ENCODE measurements around a stretch of chr11.

DNA sequence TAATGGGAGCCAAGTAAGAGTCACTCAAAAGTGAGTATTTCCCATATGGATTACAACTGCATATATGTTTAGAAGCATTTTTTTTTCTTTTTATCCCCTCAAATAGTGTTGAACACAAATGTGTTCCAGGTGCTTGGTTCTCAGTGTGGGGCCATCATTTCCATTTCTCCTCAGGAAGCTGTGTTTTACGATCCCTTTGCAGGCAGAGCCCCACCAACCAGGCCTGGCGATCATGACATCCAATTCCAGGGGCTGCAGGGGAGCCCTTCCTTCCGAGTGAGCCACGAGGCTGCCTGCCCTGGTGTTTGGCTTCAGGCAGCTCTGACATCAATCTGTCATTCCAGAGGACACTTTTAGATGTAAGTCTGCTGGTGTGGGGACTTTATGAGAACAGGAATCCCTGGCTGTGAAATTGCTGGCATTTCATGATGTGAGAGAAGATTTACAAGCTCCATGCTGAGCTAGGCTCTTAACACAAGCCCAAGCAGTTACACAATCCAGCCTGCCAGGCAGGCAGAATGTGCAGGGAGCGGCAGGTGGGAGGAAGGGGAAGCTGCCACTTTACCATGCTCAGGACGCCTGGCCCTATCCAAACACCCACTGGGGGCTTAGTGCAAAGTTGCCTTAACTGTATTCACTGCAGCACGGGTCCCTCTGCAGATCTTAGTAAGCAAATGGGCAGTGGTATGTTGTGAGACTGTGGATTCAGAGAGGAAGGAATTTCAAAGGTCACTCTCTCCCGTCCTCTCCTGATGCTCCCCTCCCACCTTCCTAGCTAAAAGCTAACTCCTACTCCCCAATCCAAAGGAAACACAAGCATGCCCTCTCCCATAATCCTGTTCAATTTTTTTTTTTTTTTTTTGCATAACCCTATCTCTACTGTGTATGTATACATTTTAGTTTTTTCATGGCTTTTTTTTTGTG is 43.5 kb upstream of the MICAL2 start:
- PRO-cap: unidirectional peak, plus-strand start at position 265 of the sequence
- RAMPAGE, long total RNA: no peak

DNA sequence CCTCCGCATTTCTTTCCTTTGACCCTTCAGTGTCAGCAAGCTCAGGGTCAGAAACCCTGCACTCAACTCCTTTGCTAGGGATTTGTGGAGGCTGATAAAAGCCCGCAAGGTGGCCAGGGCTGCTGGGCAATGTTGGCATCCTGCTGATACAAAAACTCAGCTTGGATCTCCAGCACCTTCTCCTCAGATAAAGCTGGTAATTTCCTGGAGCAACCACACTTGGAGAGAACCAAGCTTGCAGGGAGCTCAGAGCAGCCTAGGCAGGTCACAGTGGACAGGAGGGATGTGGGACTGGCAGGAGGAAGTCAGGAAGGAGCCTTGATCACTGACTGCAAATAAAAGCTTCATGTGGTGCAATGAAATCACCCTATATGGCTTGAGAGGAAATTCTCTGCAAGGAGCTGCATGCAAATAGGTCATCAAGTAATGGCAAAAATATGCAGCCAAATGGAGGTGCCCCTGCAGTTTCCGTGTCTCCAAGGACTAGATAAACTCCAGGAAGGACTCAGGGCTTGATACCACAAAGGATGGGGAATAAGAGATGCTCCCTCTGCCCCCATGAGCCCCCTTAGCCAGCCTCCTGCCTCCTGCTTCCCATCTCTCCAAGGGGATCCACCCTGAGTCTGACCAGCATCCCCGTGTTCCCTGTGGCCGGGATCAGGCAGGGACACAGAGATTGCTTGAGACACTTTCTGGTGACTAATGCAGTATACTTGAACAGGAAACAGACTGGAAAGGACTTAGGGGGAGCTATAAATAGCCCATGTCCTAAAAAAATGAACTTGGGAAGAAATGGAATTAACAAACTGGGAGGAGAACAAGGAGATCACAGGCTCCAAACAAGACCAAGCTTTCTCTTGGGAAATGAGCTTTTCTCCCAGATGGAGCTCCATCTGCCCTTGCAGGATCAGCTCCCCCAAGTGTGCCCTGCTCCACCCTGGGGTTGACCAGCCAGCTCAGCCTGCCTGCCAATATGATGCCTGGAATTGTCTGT is 24.0 kb upstream of the MICAL2 start:
- PRO-cap: bidirectional peak, plus-strand start at position 464 of the sequence, minus-strand start at position 293 of the sequence
- RAMPAGE, long total RNA: no peak

GRCh38 chr11:12103725-12104353 is 6.6 kb upstream of the MICAL2 start:
- PRO-cap: no peak
- RAMPAGE, long total RNA: no peak

DNA sequence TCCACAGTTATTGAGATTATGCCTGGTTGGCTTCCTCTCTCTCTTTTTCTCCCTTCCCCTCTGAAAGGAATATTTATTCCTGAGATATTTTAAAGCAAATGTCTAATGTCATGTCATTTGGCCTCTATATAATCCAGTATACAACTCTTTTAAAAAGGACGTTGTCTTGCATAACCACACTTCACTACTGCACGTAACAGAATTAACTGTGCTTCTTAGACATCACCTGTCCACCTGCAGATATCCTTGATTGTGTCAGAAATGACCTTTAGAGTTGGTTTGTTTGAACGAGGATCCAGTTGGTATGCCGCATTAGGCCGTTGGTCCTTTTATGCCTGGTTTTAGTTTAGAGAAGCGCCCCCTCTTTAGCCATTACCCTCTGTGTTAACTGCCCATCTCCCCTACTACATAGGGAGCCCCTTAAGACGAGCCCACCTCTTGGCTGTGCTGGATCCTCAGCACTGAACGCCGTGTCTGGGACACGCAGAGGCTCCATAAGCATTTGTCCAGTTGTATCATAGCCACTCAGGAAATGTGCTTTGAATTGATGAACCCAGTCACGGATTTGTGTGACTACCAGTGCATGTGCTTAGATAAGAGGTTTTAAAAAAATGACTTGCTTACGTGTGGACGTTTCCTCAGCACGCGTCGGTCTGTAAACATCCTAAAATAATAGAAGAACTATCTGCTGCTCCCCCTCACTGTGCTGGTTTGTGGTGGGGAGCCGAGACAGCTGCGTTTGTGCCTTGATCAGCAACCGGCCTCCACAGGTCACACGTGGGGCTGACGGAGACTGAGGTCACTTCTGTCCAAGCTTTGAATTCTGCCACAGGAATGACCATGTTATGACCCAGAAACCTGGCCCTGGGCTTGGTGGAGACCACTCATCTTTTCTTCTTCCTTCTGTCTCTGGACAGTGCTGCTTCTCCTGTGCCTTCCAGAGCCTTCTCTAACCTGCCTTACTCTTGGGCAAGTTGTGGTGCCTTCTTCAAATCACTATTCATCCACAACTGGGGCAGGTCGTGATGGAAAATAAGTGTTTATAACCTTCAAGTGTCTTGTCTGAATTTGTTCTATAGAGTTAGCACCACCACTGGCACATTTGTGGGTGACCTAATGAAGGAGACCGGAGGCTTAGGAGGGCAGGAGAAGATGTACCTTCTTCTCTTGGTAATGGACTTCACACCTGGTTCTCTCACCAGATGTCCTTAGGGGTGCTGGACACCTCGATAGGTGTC is 4.2 kb downstream of the MICAL2 start:
- PRO-cap: no peak
- RAMPAGE, long total RNA: no peak

DNA sequence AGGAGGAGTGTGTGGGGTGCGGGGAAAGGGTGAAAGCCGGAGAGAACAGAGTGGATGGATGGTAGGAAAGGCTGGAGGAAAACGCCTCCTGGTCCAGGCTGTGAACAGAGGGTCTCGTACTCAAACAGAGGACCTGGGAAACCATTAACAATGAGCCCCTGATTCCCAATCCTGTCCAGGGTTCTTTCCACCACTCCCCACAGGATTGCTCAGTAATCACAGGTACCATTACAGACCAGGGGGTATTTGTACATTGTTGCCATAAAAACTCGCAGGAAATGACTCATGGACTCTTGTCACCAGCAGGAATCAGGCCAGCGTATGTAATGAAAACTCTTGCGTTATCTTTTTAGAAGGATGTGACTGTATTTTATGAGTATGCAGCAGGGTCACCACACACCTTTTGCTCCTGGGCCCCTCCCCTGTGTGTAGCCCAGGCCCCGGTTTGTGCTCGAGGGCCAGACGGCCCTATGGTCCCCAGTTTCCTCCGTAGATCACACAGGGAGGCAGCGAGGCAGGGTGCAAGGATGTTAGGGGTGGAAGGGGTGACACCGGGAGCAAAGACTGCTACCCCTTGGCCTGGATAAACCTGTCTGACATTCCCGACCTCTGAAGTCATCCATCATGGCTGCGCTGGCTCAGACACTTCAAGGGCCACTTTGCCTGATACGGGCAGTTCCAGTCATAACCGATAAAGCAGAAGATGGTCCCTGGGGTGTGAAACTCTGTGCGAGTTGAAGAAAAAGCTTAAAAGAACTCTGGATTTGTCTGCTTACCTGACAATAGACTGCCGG is 56.7 kb downstream of the MICAL2 start:
- PRO-cap: no peak
- RAMPAGE, long total RNA: no peak

DNA sequence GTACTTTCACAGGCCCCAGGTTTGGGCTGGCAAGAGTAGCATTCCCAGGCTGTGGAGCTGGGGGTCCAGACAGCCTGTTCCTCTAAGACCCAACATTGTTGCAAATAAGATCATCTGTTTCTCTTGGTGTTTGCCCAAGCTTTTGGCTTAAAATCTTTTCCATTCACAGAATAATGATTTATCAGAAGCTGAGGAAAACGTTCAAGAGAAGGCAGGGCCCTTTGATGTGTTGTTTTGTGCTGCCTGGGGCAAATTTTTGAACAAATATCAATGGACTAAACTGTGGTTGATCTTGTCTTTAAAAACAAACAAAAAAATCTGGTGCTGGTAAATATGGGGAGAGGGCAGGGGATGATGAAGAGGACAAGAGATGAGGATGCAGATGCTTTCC is 124.0 kb downstream of the MICAL2 start:
- PRO-cap: no peak
- RAMPAGE, long total RNA: no peak

DNA sequence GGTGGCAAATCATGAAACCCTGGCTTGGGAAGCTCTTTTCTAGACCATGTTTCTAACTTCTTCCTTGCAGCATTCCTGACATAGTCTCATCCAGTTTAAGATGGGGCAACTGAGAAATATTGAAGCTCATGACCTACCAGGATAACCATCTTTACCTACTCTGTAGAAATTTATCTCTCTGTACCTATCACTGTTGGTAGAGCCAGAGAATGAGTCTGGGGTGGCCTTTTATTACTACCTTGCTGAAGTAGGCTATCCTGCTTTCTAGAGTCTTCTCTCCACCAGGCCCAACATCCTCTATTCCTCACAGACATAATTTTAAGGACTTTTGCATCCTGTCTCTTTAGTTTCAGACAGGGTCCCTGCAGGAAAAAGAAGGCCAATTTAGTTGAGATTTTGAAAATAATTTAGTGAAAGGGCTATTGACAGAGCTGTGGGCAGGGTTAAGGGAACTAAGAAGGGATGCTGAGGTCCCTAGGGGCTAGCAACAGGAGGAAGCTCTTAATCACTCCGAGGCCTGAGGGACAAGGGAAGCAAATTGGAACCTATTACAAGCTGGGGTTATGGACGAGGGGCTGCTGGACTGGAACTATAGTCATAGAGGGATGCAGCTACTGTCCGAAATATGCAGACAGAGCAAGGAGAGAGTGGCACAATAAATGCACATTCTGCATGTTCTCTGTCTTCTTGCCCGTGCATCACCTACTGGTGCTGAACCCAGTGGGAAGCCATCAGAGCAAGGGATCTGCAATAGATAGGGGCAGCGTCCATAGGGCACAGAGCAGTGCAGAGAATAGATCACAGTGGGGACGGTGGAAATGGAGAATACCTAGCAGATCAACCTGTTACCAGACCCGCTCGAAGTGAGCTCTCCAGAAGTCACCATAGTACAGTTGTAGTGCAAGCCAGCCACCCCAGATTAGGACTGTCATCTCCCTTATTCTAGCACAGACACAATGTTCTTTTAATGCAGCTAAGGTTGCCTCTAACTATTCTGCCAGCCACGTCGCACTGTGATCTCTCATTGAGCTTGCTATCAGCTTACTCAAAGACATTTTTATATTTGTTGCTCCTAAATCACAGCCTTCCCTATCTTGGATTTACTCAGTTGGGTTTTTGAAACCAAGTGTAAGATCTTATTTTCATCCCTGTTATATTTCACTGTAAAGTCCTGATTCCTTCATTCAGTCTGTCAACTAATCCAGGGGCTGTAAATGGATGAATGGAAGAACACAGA is 2.9 kb downstream of the PARVA start:
- PRO-cap: no peak
- RAMPAGE, long total RNA: no peak

GRCh38 chr11:12386682-12387500 is 9.5 kb downstream of the PARVA start:
- PRO-cap: no peak
- RAMPAGE, long total RNA: no peak

GRCh38 chr11:12398191-12398390 is 20.7 kb downstream of the PARVA start:
- PRO-cap: no peak
- RAMPAGE, long total RNA: no peak

- PRO-cap: no peak
- RAMPAGE, long total RNA: no peak
Observed at GRCh38 chr11:12409043-12409627, 31.8 kb downstream of the PARVA start.

GRCh38 chr11:12689285-12689683 is 15.1 kb downstream of the TEAD1 start:
- PRO-cap: no peak
- RAMPAGE, long total RNA: no peak

GRCh38 chr11:12693136-12694164 is 19.2 kb downstream of the TEAD1 start:
- PRO-cap: no peak
- RAMPAGE, long total RNA: no peak

GRCh38 chr11:12769316-12770440 is 95.5 kb downstream of the TEAD1 start:
- PRO-cap: no peak
- RAMPAGE, long total RNA: no peak

- PRO-cap: unidirectional peak, minus-strand start at chr11:12801035
- RAMPAGE, long total RNA: no peak
Observed at GRCh38 chr11:12800626-12801320, 126.6 kb downstream of the TEAD1 start.

- PRO-cap: no peak
- RAMPAGE, long total RNA: no peak
Observed at GRCh38 chr11:12813516-12814465, 139.6 kb downstream of the TEAD1 start.

GRCh38 chr11:12838529-12839092 is 164.4 kb downstream of the TEAD1 start:
- PRO-cap: no peak
- RAMPAGE, long total RNA: no peak

DNA sequence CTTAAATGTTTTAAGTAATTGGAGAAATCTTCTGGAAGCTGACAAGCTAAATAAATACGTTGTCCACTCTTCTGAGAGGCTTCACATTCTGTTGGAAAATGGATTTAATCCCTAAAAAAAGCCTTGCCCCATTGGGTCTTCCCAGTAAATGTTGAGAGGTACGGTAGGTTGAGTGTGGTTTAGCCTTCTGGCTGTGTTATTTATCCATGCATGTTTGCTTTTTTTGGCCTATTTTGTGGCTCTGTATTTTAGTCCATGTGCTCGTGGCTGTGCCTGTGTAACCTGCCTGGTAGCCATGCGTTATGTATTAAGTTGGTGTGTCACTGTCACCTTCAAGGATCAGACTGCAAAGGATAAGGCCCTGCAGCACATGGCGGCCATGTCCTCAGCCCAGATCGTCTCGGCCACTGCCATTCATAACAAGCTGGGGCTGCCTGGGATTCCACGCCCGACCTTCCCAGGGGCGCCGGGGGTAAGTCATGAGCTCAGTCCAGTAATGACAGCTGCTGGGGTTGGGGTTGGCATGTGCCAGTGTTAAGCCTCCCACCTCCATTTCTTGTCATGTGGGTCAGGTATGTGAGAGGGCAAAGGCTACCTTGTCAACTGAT is 129.6 kb upstream of the RASSF10 start:
- PRO-cap: no peak
- RAMPAGE, long total RNA: no peak

GRCh38 chr11:12897414-12897795 is 111.7 kb upstream of the RASSF10 start:
- PRO-cap: no peak
- RAMPAGE, long total RNA: no peak

DNA sequence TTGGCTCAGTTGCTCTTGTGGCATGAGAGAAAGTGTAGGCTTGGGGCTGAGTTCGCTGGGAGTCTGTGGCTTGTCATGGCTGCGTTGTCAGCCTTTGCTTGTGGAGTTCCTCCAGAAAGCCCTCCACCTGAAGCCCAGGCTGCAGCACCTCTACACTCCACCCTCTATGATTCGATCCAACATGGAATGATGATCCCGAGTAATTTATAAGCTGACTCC is 40.6 kb upstream of the RASSF10 start:
- PRO-cap: no peak
- RAMPAGE, long total RNA: no peak

- PRO-cap: no peak
- RAMPAGE, long total RNA: no peak
Observed at GRCh38 chr11:12976673-12977485, 32.2 kb upstream of the RASSF10 start.